Zone of skin (tissue), 1 donor: ENCODE measurements around the gene CACNA1B.

GRCh38 chr9:137444887-137445743 is 4.0 kb upstream of the ENTPD8 start:
- RRBS, result no CpG with 5 or more reads among the region's 19 CpGs

DNA sequence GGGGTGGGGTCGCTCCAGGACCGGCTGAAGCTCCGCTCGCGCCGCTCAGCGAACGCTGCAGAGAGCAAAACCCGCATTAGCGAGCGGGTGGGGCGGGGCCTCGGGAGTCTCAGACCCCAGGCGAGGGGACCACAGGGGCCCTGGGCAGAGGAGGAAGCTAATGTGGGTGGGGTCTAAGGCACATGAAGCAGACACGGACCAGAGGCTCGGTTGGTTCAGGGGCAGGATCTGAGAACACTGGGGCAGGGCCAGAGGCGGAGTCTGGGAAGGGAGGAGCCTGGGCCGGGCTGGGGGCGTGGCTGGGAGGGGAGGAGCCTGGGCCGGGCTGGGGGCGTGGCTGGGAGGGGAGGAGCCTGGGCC is 5.4 kb downstream of the NSMF start:
- RRBS, result no CpG with 5 or more reads among the region's 21 CpGs

GRCh38 chr9:137461587-137462604 is 2.8 kb upstream of the NSMF start:
- RRBS, result 60% methylated on average over 2 of the region's 66 CpGs

DNA sequence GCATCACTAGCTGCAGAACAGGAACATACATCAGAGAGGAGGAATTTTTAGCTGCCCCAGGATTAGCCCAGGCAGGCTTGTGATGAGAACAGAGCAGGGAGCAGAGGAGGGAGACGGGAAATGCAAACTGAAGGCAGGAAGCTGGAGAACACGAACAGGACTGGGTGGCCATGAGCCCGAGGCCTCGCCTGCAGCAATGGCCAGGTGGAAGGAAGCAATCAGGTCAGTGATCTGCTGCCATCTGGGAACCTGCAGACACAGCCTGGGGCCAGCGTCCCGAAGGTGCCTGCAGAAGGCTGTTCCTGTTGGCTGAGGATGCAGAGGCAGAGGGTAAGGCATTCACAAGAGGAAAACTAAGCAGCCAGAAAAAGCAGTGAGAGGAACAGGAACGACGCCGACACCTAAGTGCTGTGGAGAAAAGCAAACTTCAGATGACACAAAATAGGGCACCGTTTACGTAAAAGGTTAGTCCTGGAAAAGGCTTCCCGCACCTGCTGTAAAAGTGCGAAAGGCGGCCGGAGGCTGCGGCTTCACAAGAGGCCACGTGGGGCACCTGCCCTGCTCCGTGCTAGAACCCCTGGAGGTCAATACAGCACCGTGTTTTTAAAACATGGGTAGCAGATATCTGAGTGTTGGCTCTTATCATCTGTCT is 20.6 kb upstream of the NSMF start:
- RRBS, result no CpG with 5 or more reads among the region's 19 CpGs

DNA sequence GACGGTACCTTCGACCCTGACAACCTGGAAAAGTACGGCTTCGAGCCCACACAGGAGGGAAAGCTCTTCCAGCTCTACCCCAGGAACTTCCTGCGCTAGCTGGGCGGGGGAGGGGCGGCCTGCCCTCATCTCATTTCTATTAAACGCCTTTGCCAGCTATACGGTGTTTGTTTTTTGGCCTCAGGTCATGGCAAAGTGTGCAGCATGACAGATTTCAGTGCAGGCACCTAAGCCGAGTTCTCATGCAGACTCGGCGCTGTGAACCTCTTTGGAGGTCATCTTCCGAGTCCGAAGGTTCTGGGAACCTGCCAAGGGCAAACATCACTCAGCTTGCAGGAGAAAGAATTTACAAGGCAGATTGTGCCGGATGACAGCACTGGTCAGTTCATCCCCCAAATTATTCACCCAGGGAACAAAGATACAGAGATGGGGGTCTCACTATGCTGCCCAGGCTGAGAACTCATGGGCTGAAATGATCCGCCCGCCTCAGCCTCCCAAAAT is 768 bp downstream of the MRPL41 start:
- RRBS, result no CpG with 5 or more reads among the region's 17 CpGs

GRCh38 chr9:137667589-137668203 is 48.9 kb downstream of the EHMT1 start:
- RRBS, result no CpG with 5 or more reads among the region's 9 CpGs

- RRBS, result no CpG with 5 or more reads among the region's 15 CpGs
Measured at GRCh38 chr9:137723836-137724526, 105.2 kb downstream of the EHMT1 start.

GRCh38 chr9:137828854-137829342 is 48.7 kb upstream of the CACNA1B start:
- RRBS, result no CpG with 5 or more reads among the region's 12 CpGs

DNA sequence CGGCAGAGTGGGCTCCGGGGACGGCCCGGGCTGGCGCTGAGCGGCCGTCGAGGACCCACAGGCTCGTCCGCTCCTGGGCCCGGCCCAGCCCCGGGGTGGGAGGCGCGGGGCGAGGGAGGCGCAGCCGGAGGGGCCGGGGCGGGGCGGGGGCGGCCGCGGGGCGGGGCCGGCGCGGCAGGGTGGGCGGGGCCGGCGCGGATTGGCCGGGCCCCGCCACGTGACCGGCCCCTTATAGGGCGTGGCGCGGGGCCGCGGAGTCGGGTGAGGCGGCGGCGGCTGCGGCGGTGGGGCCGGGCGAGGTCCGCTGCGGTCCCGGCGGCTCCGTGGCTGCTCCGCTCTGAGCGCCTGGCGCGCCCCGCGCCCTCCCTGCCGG is at the start of gene CACNA1B:
TSS of gene CACNA1B (plus strand) at position 260 of the 373 bp plus-strand sequence.
- RRBS, result 13% methylated on average over 32 of the region's 60 CpGs

DNA sequence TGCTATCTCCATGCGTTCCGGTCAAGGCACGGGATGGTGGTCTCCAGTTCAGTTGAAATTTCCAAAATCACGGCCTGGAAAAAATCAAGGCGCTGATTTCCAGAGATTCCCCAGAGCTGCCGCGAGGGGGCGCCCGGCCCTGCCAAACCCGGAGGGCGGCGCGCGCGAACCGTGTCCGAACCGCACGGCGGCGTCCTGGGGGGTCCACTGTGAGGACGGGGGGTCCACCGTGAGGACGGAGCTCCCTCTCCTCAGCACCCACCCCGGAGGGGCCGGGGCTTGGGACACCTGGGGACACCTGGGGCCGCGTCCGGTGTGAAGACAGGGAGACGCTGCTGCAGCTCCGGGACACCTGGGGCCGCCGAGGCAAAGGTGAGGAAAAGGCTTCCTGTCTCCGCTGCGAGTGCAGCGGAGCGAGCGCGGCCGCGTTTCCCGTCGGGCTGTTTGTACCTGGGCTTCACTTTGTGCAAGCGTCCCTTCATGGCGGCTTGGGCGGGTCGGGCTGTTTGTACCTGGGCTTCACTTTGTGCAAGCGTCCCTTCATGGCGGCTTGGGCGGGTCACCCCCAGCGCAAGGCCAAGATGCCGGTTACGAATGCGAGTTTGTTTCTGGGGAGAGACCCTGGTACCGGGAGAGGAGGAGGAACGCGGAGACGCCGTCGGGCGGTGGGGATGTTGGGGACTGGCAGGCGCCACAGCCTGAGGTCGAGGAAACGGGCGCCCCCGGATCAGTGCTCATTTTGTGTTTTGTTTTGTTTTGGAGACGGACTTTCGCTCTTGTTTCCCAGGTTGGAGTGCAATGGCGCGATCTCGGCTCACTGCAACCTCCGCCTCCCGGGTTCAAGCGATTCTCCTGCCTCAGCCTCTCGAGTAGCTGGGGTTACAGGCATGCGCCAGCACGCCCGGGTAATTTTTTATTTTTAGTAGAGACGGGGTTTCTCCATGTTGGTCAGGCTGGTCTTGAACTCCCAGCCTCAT is 272.6 kb downstream of the CACNA1B start:
- RRBS, result 27% methylated on average over 3 of the region's 79 CpGs